ENCODE data around the genes TAF1B and ODC1.

DNA sequence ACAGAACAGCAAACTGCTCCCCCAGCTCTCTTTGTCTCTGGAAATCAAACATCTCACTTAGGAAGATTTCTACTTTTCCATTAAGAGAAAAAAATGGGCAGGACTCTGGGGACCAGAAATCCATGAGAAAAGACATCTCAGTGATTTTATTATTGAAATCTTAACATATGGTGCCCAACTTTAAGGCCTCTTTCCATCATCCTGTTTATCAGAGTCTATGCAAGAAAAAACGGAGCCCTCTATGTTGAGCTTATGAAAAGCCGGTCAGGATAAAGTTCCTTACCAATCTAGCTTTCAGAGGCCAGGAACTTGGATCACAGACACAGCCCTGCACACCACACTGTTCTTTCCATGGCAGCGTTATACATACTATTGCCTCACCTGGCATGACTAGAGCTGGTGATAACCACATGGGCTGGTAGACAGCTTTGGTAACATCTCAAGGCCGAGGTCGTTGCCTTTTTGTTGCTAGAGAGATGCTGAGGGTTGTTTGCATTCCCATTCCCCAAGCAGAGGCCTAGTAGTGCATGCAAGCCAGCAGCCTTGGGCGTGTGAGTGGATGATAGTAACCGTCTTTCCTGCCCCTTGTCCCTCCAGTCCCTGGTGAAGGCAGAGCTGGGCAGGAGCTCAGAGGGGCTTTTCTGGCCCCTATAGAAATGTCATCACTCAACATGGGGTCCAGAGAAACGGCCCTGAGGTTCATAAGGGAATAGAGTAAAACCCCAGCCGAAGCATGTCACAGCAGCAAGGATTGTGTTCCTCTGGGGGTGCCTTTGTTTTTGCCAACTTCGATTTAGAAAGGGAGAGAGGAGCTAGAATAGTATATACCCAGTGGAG is 78.0 kb downstream of the ITGB1BP1 start:
- PRO-cap: no peak
- RAMPAGE, long total RNA: no peak

DNA sequence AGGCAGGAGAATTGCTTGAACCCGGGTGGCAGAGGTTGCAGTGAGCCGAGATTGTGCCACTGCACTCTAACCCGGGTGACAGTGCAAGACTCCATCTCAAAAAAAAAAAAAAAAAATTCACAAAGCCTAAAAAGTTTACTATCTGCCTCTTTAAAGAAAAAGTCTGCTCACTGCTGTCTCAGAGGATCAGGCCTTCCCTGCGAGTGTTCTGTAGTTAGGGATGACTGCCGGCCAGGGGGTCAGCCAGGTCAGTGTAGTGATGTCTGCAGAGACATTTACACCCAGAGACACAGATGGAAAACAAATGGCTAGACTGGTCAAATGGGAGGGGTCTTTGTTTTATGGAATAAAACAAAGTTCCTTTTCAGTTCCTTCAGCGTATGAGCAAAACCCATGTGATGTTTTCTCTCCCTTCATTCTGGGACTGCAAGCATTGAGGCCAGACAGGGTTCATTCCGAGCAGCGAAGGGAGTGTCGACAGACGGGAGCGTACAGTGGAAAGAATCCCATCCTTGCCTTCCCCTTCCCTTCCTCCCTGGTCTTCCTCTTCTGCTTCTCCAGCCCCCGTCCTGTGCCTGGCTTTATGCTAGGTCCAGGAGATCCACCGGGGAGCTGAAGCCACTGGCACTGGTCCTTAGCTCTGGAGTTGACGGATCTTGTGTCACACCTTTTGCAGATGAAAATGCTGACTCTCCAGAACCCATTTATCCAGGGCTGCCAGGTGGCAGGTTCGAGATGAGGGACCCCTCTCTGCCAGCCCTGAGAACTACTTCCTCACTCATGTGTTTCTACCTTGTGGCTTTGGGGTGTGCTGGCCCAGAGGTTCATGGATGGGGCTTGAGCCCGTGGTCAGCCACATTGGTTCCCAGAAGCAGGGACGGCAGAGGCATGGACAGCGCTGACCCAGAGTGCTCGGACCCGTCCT is 24.4 kb downstream of the ITGB1BP1 start:
- PRO-cap: no peak
- RAMPAGE, long total RNA: no peak

DNA sequence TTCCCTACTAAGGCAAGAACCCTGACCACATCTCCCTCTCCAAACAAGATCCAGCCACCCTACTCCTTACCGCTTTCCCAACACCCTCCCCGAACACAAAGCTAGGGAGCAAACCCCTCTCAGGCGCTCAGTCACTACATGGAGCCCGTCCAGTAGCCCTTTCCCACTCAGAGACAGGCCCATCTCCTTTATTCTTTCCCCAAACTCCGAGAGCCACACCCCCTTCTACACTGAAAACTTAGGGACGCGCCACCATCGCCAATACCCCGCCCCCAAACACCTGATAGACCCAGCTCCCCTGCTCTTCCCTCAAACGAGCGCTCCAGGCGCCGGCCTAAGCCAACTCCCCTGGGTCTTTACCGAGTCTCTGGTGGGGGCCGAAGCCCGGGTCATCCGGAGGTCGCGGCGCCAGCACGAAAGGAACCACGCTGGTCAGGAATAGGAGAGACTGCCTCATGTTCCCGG is 449 bp downstream of the ADAM17 start:
- PRO-cap: bidirectional peak, plus-strand start at position 419 of the sequence, minus-strand start at position 346 of the sequence
- RAMPAGE, long total RNA: no peak

- PRO-cap: no peak
- RAMPAGE, long total RNA: no peak
Observed at GRCh38 chr2:9692354-9693150, 61.8 kb upstream of the YWHAQ start.

DNA sequence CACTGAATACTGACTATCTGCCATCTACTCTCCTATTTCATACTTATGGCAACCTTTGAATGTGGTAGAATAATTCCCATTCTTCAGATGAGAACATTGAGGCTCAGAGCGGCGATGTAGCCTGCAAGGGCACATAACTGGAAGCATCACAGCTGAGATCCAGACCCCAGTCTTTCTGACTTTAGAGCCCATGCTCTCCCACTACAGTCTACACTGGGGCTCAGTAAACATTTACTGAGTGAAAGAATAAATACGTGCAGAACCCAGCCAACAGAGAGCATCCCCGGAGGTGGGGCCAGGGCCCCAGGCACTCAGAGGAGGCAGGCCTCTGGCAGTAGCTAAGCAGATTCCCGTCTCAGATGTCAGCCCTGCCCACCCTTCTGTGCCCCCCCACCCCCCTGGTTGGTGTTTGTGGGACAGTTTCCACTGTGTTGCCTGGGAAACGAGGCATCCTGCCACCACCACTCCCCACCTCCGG is 72.1 kb upstream of the YWHAQ start:
- PRO-cap: no peak
- RAMPAGE, long total RNA: no peak

DNA sequence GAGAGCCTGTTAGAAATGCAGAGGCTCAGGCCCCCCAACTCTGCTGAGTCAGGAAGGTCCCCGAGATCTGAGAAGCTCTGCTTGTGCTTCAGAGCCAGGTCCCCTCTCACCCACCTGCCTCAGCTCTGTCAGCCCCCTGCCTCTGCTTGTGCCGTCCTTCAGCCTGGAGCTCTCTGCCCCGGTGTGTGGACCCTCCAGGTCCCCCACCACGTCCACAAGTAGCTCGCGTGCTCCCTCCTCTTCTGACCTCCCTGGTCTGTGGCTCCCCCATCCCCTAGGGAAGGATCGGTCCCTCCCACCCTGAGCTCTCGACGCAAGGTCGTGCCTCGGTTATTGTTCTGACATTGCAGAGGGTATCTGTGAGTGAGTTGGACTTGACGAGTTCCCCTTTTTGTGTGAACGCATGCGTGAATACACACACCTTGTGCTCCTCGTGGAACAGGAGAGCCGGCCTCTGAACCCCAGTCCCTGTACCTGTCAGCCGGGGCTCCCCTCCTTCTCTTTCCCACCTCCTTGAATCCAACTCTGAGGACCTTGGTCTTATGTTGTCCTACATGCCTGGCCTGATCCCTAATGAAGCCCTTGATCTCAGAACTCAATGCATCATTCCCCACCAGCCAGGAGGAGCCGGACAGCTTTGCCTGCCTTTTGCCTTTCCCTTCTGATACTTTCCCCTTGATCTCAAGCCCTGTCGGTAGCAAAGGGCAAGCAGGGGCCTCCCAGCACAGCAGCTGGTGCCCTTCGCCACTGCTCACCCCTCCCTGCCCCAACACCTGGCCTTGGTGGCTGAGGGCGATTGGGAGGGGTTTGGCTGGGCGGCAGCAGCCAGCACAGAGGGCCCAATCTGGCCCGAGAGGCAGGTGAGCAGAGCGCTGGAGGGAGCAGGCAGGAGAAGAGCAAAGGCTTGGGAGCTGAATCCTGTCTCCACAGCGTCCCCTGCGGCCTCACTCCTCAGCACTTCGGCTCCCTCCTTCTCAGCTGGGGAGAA is 75.3 kb upstream of the TAF1B start:
- PRO-cap: no peak
- RAMPAGE, long total RNA: no peak

GRCh38 chr2:9769102-9769839 is 74.0 kb upstream of the TAF1B start:
- PRO-cap: no peak
- RAMPAGE, long total RNA: no peak

DNA sequence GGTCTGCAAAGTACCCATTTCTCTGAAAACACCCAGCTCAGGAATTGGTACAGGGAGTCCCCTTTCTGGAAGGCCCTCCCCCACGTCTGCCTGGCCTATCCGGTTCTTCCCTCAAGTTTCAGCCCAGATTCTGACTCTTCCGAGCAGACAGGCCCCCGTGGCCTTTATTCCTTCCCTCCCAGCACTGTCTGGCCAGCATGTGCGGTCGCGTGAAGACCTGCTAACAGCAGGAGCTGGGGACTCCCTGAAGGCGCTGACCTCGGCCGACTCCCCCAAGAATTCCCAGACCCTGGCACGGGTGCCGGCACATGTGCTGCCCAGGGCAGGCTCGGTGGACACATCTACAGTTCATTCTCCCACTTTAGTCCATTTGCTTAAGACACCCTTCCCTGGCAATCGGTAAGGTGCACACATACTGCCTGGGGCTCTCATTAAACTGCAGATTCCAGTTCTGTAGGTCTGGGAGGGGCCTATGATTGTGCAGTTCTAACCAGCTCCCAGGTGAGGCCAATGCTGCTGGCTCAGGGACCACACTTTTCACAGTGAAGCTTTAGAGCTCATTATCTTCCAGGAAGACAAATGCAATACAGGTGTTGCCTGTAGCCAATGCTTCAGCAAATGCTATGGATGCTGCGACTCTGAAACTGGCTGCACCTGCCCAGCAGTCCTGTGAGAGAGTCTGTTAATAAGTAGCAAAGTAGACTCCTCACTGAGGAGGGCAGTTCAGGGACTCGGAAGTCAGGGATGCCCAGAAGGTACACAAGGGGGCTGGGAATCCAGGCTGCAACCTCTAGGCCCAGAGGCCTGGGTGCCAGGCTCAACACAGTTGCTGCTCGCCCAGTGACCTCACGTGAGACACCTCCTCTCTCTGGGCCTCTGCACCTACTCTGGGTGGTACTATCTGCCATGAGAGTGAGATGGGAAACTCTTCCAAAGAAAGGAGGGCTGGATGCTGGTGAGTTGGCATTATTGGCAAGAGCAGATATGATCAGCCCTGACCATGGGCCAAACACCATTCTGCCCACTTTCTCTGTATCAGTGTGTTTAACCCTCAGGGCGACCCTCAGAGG is 45.3 kb upstream of the TAF1B start:
- PRO-cap: no peak
- RAMPAGE, long total RNA: no peak

DNA sequence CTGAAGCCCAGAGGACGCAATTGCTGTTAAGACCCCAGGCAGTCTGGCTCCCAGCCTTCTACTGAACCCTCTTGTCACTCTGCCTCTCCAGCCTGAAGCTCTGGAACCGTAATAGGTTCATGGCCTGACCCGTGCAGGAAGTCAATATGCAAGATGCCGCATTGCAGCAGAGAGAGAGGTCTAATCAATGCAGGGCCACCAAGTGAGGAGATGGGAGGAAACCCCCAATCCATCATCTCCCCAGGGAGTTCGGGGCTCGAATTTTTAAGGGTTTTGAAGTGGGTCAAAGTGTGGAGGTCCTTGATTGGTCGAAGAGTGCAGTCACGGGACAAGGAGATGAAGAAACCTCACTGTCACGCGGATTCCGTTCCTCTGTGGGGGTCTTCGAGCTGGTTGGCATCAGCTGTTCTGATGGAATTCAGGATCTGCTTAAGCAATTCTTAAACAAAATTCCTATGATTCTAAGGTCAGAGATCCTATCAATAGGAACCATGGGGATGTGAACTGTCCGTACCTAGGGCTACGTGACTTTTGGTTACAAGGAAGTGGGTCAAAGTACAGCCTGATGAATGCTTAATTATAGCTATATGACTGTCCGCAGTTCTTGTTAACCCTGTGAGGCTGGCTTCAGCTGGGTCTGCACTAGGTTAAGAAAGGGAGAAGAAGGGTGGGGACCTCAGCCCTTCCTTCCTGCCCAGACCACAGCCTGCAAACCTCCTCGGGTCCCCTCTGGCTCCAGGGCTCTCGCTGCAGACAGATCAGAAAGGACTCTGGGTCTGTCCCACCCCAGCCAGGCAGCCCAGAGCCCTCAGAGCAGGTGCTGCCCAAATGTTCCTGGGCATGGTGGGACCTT is 44.3 kb upstream of the TAF1B start:
- PRO-cap: no peak
- RAMPAGE, long total RNA: no peak

GRCh38 chr2:9799569-9800354 is 43.5 kb upstream of the TAF1B start:
- PRO-cap: no peak
- RAMPAGE, long total RNA: no peak

- PRO-cap: no peak
- RAMPAGE, long total RNA: no peak
Observed at GRCh38 chr2:9812426-9812753, 30.9 kb upstream of the TAF1B start.

- PRO-cap: bidirectional peak, plus-strand start at chr2:9843494, minus-strand start at chr2:9843252; bidirectional peak, plus-strand start at chr2:9843588, minus-strand start at chr2:9843586; bidirectional peak, plus-strand start at chr2:9843746, minus-strand start at chr2:9843647
- RAMPAGE, long total RNA: no peak
Observed at GRCh38 chr2:9843106-9844279, at the start of gene TAF1B. Gene TAF1B, plus strand, starts transcription at chr2:9843474.

DNA sequence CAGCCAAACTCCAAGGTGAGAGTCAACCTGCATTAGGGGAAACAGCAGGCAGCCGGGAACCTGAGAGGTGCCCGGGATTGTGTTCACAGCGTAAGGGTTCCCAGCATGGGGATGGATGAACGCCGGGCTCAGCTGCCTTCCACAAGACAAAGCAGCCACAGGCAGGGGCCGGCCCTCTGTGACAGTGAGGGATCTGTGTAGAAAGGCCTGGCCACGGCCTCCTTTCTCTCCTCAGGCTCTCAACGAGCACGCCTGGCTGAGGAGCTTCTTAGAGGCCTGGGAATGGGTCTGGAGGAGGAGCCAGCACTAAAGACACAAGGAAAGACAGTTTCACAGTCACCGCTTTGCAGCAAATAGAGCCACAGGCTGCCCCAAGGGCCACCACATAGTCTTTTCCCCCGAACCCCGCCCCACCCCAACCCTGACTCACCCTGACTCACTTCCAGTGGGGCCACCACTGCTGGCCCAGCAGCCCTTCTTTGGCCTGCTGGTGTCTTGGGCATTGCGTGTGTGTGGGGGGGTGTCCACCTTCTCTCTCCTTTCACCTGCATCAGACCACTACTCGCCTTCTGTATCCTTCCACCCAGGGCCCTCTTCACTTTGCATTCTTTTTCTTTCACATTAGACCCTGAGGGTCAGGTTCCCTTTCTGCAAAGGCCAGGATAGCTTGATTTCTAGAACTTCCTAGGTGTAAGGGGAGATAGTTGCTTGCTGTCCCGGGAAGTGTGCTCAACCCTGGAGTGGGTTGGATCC is 19.5 kb upstream of the HPCAL1 start:
- PRO-cap: no peak
- RAMPAGE, long total RNA: no peak

- PRO-cap: no peak
- RAMPAGE, long total RNA: no peak
Observed at GRCh38 chr2:10297995-10298261, 4.8 kb upstream of the HPCAL1 start.

- PRO-cap: no peak
- RAMPAGE, long total RNA: no peak
Observed at GRCh38 chr2:10385680-10386264, 62.4 kb downstream of the ODC1 start.

DNA sequence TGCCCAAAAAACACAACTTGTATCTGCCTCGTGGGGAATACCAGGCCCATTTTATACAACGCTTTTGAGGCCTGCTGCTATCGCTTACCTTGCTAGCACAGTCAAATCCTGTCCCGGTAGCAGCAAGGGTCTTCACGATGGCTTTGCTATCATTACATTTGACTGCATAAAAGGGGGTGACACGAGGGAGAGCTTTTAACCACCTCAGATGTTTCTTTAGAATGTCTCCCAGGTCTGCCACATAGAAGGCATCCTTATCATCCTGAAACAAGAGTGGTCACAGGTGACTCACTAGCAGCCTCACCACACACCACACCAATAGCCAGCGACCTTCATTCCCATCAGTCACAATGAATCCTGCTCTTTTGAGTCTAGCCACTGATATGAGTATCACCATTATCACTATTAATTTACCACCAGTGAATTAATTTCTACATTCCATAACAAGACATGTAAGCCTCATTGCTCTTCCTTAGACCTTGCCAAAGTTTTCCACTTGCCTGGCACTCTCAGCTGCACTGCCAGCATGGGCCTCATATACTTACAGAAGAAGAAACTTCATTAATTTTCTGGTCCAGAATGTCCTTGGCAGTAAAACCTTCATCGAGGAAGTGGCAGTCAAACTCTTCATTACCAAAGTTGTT is 3.6 kb downstream of the ODC1 start:
- PRO-cap: no peak
- RAMPAGE, long total RNA: no peak

DNA sequence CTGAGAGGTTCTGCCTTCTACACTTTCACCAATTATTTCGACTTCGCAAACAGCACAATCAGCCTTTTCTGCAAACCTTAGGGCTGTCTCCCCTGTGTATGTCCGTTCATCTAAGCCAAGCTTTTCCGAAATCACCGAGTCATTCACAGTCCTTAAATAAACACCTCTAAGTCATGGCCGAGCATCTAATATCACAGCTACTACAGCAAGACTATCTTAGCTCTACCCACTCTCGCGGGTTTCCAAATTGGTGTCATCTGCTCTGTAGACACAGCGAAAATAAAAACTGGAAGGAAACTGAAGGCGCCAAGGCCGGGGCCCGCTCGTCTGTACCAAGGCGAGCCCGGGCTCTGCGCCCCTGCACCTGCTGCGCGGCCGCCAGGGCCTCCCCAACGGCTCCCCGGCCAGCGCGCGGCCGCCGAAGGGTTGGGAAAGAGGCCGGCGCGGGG is 705 bp downstream of the ODC1 start:
- PRO-cap: bidirectional peak, plus-strand start at position 309 of the sequence, minus-strand start at position 286 of the sequence; bidirectional peak, plus-strand start at position 326 of the sequence, minus-strand start at position 345 of the sequence
- RAMPAGE, long total RNA: no peak

DNA sequence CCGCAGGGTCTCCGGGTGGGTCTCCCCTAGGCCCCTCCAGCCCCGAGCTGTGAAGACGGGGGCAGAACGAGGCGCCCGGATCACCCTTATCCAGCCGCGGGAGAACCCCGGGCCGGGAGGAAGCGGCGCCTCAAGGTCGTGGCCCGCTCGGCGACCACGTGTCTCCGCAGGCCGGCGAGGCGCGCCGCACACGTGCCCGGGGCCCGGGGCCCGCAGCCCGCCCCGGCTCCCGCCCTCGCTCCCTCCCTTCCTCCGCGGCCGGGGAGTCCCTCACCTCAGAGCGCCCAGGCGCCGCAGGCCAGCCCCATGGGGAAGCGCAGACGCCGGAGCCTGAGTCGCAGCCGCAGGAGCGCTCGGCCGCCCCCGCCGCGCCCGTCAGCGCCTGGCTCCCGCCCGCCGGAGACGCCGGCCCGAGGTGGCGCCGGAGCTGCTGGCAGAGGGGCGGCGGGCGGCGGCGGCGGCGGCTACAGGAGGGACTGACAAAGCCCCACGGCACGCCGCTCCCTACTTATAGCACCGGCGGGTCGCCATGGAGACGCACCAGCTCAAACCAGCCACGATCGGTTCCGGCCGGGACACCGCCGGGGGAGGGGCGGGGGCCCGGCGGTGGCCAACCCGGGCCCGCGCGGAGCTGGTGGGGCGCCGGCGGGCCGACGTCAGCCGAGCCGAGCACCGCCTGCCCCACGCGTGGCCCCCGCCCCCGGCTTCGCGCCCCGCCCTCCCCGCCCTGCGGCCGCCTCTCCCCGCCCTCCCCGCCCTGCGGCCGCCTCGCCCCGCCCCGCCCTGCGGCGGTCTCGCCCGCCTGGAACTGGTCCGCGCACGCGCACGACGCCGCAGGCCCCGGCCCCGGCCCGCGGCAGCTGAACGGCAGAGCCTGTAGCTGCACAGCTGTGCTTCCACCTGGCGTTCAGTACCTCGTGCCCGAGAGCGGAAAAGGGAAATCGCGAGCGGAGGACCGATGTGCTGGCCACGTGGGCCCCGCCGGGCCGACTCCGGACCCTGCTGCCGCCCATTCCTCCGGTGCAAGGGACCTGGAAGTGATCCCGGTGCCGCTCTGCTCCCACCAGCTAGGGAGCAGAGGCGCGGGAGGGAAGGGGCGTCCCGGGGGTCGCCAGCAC is at the start of gene ODC1:
ODC1 (minus strand) TSS at position 481 of the 1,118 bp plus-strand sequence.
- PRO-cap: bidirectional peak, plus-strand start at position 317 of the sequence, minus-strand start at position 106 of the sequence; bidirectional peak, plus-strand start at position 939 of the sequence, minus-strand start at position 481 of the sequence
- RAMPAGE, long total RNA: start-site peak on the plus strand centred at position 899 of the sequence, 136 bp wide, 27 and 11 reads in 2 replicates

- PRO-cap: no peak
- RAMPAGE, long total RNA: no peak
Observed at GRCh38 chr2:10550352-10550965, 102.3 kb upstream of the ODC1 start.

DNA sequence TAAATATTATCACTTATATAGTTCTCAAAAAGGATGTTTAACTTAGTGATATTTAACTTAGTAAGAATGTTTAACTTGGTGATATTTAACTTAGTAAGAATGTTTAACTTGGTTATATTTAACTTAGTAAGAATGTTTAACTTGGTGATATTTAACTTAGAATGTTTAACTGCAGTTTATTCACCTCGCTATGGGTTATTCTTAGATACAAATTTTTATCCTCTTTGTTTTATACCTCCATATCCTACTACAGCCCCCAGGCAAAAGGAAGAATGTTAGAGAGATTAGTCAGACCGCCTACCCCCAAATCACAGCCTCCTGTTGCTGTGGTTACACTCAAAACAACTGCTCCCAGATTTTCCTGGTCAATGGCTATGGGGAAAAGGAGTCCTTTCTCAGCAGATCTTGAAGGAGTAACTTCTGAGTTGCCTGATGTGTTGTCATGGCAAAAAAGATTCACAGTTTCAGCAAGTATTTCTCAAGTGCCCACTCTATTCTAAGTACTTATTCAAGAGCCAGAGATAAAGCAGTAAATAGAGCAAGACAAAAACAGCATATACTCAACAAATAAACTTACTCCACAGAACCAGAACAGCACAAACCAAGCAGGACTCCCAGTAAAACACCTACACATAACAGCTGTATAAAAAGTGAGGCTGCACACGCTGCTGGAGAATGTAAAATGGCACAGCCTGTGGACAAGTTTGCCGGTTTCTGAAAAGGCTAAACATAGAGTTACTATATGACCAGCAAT is 104.9 kb downstream of the NOL10 start:
- PRO-cap: no peak
- RAMPAGE, long total RNA: no peak